CD14-positive monocyte (primary cell): ENCODE measurements around a stretch of chr12.

- CAGE, long polyA plus RNA: no peak
Observed at GRCh38 chr12:6345254-6346323, 3.7 kb upstream of the TNFRSF1A start.

DNA sequence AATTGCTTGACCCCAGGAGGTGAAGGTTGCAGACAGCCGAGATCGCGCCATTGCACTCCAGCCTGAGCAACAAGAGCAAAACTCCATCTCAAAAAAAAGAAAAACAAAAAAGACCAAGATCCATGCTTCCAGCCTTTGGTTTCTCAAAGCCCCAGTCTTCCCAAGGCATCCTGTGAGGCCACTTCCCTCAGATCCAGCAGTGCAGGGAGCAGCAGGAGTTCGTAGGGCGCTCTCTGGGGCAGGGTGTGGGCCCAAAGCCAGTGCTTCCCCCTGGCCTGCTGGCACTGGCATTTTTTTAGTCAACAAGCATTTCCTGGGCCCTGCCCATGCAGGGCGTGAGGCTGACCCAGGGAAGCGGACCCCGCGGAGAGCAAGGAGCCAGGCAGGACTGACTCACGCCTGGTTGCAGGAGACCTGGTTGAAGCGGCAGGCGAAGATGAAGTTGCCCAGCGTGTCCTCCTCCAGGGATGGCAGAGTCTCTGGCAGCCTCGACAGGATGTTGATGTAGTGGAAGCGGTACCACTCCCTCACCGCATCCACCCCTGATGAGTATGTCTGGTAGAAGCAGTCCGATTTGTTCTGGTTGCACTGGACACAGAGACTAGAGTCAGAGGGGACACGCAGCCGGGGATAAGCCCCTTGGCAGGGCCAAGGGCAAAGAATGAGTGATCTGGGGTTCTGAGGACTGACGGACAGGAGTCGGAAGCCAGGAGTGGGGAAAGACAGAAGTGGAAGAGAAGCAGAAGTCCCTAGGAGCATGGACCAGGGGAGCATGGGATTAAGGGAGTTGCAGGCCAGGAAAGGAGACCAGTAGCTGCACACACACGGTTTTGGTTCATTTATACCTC, 13.5 kb downstream of the SCNN1A start:
- CAGE, long polyA plus RNA: no peak

DNA sequence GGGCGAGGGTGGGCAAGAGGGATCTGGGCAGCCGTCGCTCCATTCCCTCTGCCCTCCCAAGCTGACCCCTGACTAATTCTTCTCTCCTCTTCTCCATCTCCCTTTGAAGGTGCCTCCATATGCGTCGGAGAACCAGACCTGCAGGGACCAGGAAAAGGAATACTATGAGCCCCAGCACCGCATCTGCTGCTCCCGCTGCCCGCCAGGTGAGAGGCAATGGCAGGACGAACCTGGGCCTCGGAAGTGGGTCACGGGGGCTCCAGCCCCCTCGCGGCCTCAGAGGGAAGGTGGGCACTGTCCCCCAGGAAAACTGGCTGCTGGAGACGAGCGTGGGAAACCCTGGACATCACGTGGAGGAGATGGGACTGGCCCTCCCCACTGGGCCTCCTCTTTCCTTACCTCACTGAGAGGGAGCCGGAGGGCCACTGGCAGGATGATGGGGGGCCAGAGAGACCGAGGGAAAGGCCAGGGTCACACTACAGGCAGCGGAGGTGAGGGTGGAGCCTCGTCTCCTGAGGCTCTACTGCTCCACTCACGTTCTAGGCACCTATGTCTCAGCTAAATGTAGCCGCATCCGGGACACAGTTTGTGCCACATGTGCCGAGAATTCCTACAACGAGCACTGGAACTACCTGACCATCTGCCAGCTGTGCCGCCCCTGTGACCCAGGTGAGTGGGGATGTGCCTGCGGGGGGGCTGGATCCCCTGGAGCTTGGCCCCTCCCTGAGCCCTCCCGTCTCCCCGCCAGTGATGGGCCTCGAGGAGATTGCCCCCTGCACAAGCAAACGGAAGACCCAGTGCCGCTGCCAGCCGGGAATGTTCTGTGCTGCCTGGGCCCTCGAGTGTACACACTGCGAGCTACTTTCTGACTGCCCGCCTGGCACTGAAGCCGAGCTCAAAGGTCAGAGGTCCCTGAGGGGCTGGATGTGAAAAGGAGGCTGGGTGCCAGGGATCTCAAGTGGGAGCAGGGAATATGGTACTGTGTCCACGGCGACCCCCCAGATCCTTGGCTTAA, 824 bp downstream of the LTBR start:
- CAGE, long polyA plus RNA: no peak

- CAGE, long polyA plus RNA: no peak
Observed at GRCh38 chr12:6394338-6395101, 10.6 kb downstream of the LTBR start.

GRCh38 chr12:6539692-6540534, 5.6 kb downstream of the GAPDH start:
- CAGE, long polyA plus RNA: no peak

DNA sequence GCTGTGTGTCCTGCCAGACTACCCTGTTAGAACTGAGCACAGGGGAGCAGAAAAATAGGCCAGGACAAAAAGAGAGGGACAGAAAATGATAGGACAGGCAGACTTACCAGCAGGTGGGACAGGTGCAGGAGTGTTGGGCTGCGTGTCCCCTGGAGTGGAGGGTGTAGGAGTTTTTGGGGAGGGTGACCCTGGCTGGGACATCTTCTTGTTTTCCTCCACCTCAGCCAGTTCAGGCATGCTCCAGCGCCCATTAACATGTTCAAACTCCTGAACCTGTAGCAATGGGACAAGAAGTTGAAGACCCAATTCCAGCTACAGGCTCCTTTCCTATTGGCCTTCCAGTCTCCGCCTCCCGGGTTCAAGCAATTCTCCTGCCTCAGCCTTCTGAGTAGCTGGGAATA, 13.5 kb upstream of the NOP2 start:
- CAGE, long polyA plus RNA: no peak

DNA sequence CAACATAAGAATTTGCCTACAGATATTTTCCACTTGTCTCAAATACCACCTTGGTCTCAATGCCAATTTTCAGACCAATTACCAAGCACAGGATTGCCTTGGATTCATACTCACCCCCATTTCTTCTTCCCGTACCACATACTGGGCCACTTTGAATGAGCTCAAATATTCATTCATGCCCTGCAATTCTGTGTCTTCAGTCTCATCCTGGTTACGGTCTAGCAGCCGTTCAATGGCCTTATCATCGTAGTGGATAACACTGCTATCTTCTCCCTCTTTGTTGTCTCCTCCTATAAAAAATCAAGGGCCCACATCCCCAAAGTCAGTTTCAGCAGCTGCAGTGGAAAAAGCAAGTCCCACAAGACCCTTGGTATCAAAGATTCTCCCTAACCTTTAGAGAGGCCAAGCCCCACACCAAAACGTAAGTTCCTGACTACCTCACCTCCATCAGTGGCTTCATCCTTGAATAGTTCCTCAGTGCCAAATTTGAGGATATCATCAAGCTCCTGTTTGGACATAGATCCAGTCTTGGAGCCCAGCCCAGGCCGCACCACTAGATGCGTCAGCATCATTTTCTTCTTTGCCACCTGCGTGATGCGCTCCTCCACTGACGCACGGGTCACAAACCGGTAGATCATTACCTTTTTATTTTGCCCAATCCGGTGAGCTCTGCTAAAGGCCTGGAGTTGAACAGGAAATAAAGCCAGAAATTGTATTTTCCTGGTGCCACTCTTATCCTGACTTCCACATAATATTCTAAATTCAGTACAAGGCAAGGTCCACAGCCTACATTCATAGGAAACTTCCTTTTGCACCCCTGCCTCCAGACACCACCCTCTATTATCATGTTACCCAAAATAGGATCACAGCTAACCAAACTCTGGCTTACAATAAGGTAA, 19.4 kb upstream of the NOP2 start:
- CAGE, long polyA plus RNA: no peak

- CAGE, long polyA plus RNA: no peak
Observed at GRCh38 chr12:6614269-6614628, 7.1 kb upstream of the CHD4 start.

DNA sequence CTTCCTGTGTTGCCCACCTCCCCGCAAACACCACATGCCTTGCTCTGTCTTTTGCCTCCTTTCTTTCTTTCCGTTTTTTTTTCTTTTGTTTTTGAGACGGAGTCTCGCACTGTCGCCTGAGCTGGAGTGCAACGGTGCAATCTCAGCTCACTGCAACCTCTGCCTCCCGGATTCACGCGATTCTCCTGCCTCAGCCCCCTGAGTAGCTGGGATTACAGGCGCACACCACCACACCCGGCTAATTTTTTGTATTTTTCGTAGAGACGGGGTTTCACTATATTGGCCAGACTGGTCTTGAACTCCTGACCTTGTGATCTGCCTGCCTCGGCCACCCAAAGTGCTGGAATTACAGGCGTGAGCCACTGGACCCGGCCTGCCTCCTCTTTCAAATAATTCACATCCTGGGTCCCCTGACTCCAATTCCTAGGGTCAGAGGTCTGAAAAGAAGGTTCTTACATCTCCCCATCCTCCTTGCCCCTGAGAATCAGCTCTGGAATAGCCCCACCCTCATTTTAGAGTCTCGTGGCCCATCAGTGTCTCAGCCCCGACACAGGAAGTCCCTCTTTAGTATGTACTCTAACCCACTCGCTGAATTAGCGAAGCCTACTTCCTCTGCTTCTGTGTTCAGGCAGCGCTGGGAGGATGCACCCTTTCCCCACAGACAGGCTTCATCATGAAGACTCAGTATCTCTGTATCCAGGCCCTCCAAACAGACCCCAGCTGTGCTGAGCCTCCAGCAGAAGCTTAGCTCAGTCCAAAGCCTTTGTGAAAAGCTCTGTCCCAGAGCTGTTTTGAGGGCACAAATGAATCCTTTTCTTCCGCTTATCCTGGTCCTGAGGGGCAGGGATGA, 3.6 kb downstream of the LPAR5 start:
- CAGE, long polyA plus RNA: no peak

GRCh38 chr12:6645088-6645390, 2.2 kb downstream of the ACRBP start:
- CAGE, long polyA plus RNA: no peak

DNA sequence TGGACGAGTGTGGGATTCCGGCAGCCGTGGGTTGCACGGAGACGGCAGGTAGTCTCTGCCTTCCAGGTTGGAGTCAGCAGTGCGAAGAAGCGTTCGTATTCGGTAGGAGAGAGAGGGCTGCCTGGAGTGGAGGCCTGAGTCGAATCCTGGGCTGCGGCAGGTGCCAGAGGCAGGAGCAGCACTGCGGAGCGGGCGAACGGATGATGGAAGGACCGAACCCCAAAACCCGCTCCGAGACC, 481 bp downstream of the ACRBP start:
- CAGE, long polyA plus RNA: no peak

DNA sequence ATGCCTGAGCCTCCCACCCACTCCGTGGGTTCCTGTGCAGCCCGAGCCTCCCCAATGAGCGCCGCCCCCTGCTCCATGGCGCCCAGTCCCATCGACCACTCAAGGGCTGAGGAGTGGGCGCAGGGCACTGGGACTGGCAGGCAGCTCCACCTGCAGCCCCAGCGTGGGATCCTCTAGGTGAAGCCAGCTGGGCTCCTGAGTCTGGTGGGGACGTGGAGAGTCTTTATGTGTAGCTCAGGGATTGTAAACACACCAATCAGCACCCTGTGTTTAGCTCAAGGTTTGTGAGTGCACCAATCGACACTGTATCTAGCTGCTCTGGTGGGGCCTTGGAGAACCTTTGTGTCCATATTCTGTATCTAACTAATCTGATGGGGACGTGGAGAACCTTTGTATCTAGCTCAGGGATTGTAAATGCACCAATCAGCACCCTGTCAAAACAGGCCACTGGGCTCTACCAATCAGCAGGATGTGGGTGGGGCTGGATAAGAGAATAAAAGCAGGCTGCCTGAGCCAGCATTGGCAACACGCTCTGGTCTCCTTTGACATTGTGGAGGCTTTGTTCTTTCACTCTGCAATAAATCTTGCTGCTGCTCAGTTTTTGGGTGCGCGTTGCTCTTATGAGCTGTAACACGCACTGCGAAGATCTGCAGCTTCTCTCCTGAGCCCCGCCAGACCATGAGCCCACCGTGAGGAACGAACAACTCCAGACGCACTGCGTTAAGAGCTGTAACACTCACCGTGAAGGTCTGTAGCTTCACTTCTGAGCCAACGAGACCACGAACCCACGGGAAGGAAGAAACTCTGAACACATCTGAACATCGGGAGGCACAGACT, 8.2 kb upstream of the PIANP start:
- CAGE, long polyA plus RNA: no peak

DNA sequence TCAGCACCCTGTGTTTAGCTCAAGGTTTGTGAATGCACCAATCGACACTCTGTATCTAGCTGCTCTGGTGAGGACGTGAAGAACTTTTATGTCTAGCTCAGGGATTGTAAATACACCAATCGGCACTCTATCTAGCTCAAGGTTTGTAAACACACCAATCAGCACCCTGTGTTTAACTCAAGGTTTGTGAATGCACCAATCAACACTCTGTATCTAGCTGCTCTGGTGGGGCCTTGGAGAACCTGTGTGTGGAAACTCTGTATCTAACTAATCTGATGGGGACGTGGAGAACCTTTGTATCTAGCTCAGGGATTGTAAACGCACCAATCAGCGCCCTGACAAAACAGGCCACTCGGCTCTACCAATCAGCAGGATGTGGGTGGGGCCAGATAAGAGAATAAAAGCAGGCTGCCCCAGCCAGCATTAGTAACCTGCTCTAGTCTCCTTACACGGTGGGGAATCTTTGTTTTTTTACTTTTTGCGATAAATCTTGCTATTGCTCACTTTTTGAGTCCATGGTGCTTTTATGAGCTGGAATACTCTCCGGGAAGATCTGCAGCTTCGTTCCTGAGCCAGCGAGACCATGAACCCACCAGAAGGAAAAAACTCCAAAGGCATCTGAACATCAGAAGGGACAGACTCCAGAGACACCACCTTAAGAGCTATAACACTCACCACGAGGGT, 7.1 kb upstream of the COPS7A start:
- CAGE, long polyA plus RNA: no peak

DNA sequence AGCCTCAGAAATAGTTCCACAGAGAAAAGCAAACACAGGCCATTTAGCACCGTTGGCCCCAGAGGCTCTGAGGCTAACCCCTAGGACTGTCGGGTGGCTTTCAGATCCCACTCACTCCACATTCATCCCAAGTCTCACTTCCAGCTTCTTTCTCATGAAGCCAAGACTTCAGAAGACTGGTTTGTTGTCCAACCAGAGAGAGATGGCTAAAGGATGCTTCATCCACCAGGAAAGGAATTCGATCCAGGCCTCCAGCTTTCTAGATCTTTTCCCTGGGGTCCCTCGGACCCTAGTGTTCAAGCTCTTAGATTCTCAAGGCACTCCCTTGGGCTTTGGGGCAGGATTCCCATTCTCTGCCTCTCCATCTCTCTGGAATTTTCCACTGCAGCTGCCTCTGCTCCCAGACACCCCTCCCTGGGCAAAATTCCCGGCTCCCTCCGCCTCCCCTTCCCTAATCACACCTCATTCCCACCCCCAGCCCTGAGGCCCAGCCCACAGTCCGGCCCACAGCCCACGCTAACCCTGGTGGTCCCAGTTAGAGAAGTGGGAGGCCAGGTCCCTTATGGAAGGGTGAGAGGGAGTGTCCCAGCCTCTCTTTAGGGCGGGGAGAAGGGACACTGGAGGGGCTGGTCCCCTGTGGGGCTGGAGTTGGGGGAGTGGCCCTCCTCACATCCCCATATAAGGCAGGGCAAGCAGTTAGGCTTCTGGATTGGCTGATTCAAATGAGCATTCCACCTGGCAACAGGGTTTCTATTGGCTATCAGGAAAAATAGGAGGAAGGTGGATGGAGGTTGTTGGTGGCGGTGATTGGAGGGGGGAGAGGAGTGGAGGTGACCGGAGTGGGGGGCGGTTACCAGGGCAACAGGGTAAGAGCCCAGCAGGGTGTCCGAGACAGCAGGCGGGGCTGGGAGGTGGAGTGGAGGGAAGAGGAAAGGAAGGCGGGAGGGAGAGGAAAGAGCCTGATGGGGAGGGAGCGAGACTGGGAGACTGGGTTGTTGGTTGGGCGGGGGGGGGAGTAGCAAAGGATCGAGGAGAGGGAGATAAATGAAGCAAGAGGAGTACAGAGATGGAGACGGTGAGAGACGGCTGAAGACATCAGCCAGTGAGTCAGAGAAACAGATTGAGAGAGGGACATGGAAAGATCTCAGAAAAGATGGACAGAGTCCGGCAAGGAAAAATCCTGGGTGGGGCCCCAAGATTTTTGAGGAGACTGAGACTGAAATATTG, 2.1 kb upstream of the PTMS start:
- CAGE, long polyA plus RNA: no peak

- CAGE, long polyA plus RNA: no peak
Observed at GRCh38 chr12:6867678-6868465, 541 bp downstream of the TPI1 start.

GRCh38 chr12:6944378-6945061, 698 bp downstream of the C12orf57 start:
- CAGE, long polyA plus RNA: no peak

- CAGE, long polyA plus RNA: no peak
Observed at GRCh38 chr12:6961797-6962131, 8.7 kb downstream of the PHB2 start.

- CAGE, long polyA plus RNA: no peak
Observed at GRCh38 chr12:6967394-6968183, 2.9 kb downstream of the PHB2 start.

DNA sequence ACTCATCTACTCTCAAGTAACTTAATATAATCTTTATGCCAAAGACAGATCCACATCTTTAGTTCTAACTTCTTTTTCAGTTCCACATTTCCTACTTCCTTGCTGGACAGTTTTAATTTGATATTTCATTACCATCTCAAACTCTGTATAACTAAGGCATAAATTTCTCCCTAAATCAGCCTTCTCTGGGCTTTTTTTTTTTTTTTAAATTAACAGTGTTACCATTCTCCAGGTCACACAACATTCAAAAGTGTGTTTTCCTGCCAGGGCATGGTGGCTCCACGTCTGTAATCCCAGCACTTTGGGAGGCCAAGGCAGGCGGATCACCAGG, 23.4 kb downstream of the LPCAT3 start:
- CAGE, long polyA plus RNA: no peak

DNA sequence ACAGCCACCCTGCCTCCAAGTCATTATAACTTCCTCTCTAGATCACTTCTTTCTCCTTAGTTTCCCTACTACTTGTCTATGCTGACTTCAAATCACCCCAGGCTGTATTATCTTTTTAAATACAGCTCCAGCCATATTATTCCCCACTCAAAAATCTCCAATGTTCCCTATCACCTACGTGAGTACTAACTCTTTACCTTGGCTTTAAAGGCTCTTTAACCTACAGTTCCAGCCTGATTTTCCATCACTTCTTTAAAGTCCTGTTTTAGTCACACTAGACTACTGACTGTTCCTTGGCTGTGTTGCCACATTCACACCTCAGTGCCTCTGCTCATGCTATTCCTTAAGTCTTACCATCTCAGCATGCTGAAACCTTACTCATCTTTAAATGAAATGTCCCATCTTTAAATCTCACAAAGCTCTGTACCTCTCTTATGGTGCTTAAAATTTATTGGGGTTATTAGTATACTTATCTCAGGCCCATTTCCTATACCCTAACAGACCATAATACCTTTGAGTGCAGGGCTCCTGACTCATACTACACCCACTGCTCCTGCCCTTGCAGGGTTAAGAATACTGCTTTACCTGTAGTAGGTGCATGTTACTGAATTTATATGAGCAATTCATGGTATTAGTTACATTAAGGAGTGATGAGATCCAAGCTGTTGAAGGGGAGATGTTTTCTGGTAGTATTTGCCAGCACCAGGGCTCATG, 4.4 kb downstream of the LPCAT3 start:
- CAGE, long polyA plus RNA: no peak